OCI-LY7 (cell line): ENCODE measurements around a stretch of chr2.

GRCh38 chr2:17878738-17879162 is 283 bp downstream of the KCNS3 start:
- PRO-cap = no peak
- RAMPAGE, long total RNA = no peak

GRCh38 chr2:18520865-18521476 is 39.5 kb downstream of the RDH14 start:
- PRO-cap = no peak
- RAMPAGE, long total RNA = no peak

DNA sequence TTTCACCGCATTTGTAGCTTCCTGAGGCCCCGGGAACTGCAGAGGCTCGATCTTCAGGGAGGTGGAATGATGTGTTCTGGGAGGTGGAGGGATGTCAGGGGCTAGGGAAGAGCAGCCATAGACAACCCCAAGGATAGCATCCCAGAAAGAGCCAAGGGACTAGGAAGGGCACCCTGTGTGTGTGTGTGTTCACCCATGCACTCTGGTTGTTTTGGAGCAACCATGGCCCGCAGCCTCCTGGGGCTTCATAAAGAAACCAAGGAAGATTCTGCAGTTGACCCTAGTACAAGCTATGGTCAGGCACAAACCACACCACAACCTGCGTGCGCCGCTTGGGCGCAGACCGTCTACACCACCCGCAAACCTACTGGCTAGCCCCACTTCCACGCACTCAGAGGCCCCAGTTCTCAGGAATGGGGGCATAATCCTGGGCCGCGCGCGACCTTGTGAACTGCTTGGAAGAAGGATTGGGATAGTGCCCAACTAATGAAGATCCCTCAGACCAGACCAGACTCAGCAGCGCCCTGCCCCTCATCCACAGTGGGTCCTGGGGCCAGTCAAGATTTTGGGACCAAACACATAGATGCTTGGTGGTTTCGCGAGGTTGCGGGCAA is 8.7 kb downstream of the OSR1 start:
- PRO-cap = no peak
- RAMPAGE, long total RNA = no peak

DNA sequence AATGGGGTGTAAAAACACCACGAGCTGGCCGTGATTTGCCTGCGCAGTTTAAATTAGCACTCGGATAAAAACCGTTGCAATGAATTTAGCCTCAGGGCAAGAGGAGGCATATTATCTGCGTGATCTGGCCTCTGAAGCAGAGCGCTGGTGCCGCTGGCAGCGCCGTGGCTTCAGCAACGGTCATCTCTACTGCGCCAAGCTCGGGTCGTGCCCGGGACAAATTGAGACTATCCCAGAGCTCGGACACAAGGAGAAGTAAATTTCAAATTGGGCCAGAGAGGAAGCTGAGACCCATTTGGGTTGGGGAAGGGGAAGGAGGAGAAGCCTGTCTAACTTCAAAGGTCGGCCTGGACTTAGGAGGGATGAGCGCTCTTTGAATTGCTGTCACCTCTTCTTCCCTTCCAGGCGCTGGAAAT is 2.8 kb downstream of the OSR1 start:
- PRO-cap = no peak
- RAMPAGE, long total RNA = no peak

- PRO-cap = no peak
- RAMPAGE, long total RNA = no peak
Observed at GRCh38 chr2:19356974-19358222, 1.0 kb downstream of the OSR1 start.

DNA sequence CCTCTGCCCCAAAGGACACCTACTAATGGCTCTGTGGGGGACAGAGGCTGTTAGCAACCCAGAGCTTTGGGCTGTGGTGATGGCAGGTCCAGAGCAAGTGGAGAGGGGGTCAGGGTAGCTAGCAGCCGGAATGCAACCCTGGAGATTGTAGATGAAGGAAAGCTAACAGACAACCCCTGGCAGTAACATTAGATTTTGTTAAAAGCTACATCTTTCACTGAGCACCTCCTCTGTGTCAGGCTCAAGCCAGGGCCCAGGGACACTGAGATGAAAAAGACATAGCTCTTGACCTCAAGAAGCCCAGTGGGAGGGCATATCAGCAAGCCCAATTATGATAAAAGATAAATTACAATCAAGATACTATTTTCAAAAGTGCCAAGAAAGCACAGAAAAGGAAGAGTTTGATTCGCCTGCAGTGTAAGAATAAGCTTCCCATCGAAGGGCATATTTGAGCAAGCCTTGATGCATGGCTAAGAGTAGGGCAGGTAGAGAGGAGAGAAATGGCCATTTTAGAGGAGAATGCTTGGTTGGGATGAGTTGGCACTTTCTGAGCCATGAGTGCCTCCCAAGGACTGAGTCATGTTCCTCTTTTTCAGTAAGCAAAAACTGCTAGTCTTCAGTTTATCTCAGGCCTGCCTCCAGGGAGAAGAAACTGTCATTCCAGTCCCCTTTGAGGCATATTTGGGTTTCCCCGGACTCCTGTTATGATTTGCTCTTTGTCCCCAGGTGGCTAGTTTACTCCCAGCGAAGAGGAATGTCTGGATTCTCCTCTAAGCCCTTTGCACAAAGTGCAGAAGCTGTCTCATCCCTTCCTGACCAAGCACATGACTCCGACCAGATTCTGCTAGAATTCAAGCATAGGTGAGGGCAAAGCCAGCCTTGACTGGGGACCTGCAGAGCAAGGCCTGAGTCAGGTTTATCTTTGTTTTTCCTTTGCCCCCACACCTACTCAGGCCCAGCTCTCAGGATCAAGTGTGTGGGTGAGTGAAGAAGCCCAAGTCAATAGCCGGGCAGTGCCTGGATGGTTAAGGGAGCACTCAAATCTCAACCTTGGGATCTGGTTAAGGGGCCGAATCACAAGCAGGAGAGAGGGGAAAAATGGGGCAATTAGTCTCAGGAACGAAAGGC is 115.4 kb downstream of the TTC32 start:
- PRO-cap = no peak
- RAMPAGE, long total RNA = no peak

DNA sequence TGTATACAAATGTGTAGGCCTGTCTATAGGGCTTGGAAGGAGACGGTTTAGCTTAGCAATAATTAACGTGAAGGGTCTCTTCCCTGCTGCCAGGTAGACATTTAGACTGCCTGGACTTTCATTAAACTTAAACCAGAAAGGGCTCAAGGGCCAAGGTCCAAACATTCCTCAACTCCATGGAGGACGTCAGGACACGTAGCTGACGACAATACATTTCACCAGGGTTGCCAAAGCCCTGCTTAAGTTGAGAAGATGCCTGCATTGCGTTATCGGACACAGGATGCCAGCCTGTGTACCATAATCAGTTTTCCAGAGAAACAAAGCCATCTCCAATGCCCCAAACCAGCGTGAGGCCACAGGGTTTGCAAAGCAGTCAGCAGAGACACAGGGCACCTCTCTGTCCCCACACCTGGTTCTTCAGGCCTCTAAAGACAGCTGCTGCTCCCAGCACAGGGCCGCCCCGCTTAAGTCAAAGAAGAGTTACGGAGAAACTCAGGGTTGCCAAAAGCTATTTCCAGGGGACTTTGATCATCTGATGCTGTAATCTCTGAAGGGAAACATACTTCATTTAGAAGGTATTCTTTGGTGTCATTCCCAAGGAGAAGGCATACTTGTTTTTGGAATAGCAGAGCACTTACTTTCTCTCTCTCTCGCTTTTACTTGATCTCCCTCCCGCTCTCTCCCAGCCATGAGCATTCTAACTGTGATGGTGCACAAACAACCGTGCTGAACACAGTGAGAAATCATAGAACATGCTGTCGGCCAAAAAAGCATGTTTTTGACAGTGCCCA is 46.1 kb downstream of the TTC32 start:
- PRO-cap = no peak
- RAMPAGE, long total RNA = no peak

- PRO-cap = no peak
- RAMPAGE, long total RNA = no peak
Observed at GRCh38 chr2:19899841-19900372, 1.9 kb downstream of the TTC32 start.

DNA sequence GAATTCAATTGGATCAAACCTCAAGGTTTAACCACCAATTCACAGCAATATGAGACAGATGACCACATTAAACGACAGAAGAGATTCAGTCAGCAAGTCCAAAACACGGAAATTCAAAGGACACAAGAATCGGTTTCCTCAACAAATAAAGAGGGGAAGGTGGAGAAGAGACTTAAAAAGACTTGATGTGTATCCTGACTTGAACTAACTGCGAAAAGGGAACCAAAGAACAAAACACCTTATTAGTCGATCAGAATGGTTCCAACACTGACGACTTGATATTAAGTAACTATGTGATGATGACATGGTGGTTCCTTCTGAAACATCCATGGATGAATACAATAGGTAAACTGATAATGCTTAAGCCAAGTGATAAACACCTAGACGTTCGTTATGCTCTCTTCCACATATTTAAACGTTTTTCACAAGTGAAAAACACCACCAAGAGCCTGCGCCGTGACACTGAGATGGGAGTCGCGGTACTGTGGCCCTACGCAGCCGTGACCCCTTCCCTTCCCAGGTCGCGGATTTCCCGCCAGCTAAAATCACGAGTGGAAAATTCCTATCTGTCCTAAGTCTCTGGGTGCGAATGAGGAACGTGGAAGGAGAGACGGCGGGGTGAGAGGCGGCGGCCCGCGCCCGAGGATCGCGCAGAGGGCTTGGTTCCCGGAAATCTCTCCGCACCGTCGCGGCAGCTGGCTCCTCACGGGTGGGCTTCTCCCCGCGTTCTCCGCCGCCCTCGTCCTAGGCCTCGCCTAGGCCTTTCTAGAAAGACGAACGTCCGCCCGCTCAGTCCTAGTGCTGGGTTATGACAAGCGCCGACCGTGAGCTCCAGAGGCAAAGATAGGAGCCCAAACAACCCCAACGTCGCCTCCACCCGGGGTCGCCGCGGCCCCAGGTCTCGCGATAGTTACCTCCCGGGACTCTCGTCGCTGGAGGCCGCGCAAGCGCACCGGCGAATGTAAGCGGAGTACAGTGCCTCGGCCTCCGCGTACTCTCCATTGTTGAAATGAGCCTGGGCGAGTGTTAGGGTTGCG is 673 bp downstream of the TTC32 start:
- PRO-cap = bidirectional peak, plus-strand start at position 952 of the sequence, minus-strand start at position 845 of the sequence
- RAMPAGE, long total RNA = start-site peak on the minus strand centred at position 873 of the sequence, 72 bp wide, 205 and 14 reads in 2 replicates

DNA sequence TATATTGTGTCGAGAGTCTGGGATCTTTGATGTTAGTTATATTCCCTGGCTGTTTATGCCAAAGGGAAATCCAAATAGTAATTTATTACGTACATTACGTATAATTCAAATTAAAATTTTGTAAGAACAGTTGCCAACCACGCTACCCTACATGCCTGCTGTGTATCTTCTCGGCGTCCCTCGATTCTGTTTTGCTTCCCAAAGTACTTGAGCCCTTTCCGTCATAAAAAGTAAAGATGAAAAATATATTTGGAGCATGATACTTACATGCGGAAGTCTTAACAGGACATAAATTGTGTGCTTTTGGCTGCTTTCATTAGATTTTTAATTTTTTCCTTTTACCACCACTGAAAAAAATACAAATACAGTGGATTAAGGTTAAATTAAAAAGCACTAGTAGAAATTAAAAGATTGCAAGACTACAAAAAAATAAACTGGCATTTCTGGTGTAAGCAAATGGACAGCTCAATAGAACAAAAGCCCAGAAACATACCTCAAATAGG is 701 bp upstream of the TTC32 start:
- PRO-cap = unidirectional peak, minus-strand start at position 188 of the sequence
- RAMPAGE, long total RNA = no peak

DNA sequence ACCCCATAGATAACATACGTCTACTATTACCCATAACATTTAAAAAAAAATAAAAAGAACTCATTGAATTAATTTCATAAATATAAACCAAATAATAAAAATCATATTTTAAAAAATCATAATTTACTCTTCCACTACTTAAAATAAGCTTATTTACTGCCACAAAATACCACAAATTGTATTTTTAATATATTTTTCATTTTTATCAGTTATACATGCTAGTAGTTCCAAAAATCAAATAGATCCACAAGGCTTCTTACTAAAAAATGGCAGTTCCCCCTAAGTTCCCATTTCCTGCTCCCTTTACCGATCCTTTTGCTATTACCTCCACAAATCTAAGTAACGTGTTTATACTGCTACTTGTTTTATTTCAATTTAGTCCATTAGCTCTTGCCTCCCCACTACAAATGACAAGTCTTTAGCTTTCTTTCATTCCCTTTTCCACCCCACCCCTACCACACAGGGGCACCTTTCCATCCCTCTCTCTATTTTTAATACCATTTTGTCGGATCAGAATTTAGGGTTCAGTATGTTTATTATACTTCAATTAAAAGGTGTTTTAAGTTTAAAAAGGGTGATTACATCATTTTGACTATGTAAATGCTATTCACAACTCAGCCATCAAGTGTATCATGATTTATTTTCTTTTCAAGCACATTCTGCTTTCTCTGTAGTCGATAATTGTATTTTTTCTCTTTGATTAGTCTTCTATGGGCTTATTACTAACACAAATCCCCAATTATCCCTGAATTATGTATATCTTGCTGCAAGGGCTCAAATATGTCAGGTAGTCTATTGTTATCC is 27.0 kb downstream of the WDR35 start:
- PRO-cap = no peak
- RAMPAGE, long total RNA = no peak

DNA sequence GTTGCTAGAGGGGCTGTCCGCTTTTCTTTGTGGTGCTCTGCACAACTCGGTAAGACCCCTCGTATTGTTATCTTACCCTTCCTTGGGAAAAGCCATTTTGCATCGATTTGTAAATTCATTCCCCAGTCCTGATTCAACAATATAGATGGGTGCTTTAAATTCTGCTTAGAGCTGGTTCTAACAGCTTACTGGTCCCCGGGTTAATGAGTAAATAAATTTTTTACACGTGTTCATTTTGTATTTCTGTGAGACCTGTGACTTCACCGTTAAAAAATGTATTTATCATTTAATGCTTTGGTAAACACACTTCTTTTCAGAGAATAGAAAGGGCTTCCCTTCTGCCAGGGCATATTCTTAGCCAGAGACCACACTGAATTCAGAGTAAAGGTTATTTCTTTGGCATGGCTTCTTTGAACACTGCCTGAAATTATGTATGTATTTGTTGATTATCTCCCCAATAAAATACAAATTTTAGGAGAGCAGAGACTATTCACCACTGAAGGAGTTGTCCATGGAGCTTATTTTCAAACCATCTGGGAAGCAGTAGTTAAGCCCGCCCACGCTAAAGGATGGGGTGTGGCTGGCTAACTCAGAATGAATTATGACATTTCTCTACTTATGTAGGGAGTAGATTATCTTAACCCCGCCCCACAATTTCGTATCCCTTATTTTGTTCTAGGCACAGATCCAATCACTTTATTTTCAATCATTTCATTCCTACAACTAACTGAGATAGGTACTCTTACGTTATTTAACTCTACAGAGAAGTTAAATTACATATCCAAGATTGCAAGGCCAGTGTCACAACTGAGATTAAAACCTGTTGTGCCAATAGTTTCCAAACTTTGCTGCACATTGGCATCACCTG is 1.3 kb upstream of the LAPTM4A start:
- PRO-cap = no peak
- RAMPAGE, long total RNA = no peak

GRCh38 chr2:20093559-20094011 is 42.2 kb upstream of the LAPTM4A start:
- PRO-cap = no peak
- RAMPAGE, long total RNA = no peak

- PRO-cap = no peak
- RAMPAGE, long total RNA = no peak
Observed at GRCh38 chr2:20113855-20114491, 62.5 kb upstream of the LAPTM4A start.

DNA sequence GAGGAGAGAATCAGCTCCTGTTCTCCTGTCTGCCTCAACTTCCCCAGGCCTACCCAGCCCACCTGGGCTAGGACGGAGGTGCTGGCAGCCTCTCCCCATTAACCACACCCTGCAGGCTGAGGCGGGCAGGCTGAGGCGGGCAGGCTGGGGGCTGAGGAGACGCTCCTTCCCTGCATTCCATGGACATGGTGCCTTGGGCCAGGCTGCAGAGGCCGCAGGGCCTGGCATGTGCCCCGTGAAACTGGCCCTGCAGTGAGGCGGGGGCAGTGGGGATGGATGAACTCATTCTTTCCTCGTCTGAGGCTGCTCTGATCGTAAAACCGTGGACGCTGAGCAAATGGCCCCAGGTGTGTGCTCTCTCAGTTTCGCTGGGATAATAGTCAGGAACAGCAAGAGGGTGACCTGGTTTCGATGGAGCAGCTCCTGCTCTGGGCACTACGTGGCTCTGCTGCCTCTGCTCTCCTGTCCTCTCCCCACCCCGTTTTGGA is 84.8 kb upstream of the LAPTM4A start:
- PRO-cap = no peak
- RAMPAGE, long total RNA = no peak

- PRO-cap = no peak
- RAMPAGE, long total RNA = no peak
Observed at GRCh38 chr2:20178196-20178837, 46.6 kb downstream of the SDC1 start.

- PRO-cap = no peak
- RAMPAGE, long total RNA = no peak
Observed at GRCh38 chr2:20212150-20213510, 12.3 kb downstream of the SDC1 start.

GRCh38 chr2:20282726-20283467 is 58.0 kb upstream of the SDC1 start:
- PRO-cap = no peak
- RAMPAGE, long total RNA = no peak

DNA sequence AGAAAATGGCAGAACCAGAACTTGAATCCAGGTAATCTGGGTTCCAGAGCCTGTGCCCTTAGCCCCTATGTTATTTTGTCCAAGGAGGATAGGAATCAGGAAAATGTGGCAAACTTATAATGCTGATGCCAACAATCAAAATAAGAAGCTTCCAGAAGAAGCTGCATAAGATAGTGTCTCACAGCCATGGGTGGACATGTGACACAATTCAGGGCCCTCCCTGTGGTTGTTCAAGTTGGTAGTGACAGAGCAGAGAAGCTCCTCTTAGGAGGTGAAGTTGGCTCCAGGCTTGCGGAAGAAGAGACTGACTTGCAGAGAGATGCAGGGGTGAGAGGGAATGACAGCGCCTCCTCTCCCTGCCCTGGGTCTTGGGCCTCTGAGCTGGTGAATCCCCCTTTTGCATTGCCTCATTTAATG is 23.1 kb upstream of the RHOB start:
- PRO-cap = no peak
- RAMPAGE, long total RNA = no peak

GRCh38 chr2:20424647-20425481 is 22.0 kb upstream of the RHOB start:
- PRO-cap = no peak
- RAMPAGE, long total RNA = no peak